ENCODE measurements around a stretch of chr6.

DNA sequence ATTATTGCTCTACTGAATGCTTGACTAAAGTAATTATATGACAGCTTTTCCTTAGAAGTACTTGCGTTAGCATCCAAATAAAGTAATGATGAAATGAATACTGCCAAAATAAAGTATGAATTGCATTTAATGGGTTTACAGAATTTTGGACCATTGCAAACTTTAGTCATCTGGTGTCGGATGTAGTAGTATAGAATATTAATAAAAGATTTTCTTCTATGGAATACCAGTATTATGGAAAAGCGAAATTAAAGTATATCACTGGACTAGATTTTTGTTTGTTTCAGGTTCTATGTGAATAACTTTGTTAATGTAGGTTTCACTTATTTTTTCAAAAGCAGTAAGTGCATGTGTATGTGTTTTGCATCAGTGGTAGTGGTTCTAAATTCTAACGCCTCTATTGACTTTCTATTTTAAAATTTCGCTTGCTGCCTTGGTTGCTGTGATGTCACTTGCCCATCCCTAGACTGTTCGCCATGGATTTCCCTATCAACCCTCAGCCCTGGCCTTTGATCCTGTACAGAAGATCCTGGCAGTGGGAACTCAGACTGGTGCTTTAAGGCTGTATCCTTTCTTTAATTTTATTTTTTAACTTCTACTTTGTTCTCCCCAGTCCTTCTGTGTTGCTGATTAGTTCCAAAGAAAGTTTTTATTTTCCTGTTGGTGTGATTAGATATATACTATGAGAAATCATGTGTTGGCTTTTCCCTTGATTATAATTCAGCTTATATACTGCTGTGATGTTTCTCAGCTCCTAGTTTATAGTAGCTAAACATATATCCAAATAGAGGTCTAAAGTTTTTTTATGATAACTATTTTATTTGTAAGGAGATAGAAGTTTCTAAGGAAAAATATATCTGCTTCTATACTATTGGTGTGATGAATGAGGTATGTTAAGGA, 1.5 kb downstream of the STXBP5 start:
- PRO-cap = no peak
- RAMPAGE, long total RNA, 4 experiments = no peak in any of the 4 experiments

- PRO-cap = no peak
- RAMPAGE, long total RNA, 4 experiments = no peak in any of the 4 experiments
Observed at GRCh38 chr6:147296641-147297245, 92.5 kb downstream of the STXBP5 start.

DNA sequence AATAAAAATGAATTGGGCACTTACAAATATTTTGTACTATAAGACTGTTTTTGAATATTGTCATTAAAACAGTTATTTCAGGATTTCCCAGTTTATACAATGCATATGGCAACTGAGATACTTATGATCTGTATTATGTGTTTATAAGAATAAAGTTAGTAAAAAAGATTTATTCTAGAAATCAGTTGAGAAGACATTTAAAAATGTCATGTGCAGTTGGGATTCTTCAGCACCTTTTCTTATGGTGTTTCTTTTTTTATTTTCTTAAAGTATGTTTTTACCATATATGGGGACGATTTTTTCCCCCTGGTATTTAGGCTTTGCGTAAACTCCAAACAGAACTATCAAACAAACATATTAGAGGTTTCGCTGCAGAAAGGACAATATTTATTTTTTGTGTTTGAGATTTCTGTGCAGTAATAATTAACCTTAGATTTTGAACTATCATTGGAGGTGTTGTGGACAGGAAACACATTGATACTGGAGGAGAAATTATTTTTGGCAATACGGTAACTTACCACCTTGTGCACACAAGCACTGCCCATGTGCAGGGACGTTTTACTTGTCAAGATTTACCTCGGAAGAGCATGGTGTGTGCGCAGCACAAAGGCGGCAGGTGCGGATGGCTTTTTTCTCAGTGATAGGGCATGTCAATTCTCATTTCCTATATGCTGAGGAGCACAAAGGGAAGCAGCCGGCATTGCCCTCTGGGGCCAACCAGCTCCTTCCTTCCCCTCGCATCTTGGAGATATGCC, 21.5 kb downstream of the SAMD5 start:
- PRO-cap = no peak
- RAMPAGE, long total RNA, 4 experiments = no peak in any of the 4 experiments

GRCh38 chr6:147530645-147531156, 22.2 kb downstream of the SAMD5 start:
- PRO-cap = no peak
- RAMPAGE, long total RNA, 4 experiments = no peak in any of the 4 experiments

GRCh38 chr6:147618930-147619387, 110.5 kb downstream of the SAMD5 start:
- PRO-cap = unidirectional peak, minus-strand start at chr6:147619056; unidirectional peak, minus-strand start at chr6:147619102
- RAMPAGE, long total RNA, 4 experiments = no peak in any of the 4 experiments

GRCh38 chr6:147919237-147919537, 410.7 kb downstream of the SAMD5 start:
- PRO-cap = no peak
- RAMPAGE, long total RNA, 4 experiments = no peak in any of the 4 experiments

DNA sequence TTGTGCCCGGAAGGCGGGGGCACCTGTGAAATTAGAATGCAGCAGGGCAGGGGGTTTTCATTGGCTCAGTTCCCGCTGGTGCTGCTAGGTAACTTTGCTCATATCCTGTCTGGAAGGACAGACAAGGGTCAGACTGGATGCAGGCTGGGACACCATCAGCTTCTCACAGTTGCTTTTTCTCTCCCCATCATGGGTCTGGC, 195.9 kb upstream of the SASH1 start:
- PRO-cap = no peak
- RAMPAGE, long total RNA, 4 experiments = no peak in any of the 4 experiments

GRCh38 chr6:148192889-148193824, 149.5 kb upstream of the SASH1 start:
- PRO-cap = no peak
- RAMPAGE, long total RNA, 4 experiments = no peak in any of the 4 experiments

DNA sequence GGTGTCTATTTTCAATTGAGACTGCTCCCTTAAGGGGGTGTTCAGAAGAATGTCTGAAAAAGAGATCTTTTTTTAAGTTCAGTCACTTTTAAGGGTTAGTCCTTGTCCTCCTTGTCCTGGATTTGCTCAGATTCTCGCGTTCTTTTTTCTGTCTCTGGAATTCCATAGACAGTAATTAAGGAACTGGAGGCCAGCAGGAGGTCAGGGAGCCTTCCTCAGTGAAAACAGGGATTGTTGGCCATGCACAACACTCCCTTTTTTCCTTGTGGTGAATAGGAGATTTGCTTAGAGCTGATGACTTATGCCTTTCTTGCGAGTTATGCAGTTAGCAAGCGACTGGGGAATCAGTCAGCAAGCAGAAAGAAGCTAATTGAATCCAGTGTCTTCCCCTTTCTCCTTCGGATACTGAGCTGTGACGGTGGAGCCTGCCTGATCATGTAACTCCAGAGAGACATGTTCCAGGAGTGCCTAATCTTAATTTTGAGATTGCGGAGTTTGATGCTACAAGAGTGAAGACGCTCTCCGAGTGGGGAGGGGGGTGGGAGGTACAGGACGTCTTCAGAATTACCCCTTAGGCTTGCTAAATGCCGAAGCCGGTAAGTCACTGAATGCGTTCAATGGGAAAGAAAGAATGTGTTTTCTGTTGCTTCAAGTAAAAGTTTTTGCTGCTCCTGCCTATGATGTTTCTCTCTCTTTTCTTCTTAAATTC, 165.8 kb downstream of the SASH1 start:
- PRO-cap = bidirectional peak, plus-strand start at position 218 of the sequence, minus-strand start at position 156 of the sequence; bidirectional peak, plus-strand start at position 347 of the sequence, minus-strand start at position 321 of the sequence; bidirectional peak, plus-strand start at position 483 of the sequence, minus-strand start at position 407 of the sequence
- RAMPAGE, long total RNA, 4 experiments = start-site peak on the plus strand in 2 of 4 experiments, centred at positions 270 to 304 of the sequence, 43 to 51 reads per replicate

DNA sequence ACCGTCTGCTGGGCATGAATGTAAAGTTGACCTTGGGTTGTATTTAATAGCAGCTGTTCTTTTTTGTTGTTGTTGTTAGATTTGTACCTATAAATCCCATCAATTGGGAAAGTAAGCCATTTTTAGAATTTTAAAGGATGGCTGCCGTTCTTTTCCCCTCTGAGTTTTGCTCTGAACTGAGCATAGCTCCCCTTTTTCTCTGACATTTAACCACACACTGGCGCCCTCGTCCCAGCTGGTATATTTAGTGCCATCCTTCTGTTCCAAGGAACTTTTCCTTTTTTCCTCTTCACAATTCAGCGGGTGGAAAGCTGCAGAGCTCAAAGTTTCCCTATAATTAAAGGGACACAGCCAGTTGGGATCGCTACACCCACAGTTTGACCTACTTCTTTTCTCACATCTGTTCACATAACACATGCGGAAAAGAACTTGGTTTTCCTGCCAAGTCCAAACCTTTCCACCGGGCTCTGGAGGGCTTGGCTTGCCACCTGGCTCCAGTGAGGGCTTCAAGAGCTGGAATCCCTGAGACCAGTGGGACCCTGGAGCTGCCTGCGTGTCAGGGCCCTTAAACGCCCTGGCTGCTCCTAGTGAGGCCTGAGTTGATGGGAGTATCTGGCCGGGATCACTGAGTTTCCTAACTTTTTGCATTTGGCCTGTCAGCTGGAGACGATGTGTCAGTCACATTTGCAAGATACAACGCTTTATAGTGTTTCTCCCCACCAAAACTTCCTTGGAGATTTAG, 175.9 kb downstream of the SASH1 start:
- PRO-cap = bidirectional peak, plus-strand start at position 343 of the sequence, minus-strand start at position 339 of the sequence
- RAMPAGE, long total RNA, 4 experiments = no peak in any of the 4 experiments

DNA sequence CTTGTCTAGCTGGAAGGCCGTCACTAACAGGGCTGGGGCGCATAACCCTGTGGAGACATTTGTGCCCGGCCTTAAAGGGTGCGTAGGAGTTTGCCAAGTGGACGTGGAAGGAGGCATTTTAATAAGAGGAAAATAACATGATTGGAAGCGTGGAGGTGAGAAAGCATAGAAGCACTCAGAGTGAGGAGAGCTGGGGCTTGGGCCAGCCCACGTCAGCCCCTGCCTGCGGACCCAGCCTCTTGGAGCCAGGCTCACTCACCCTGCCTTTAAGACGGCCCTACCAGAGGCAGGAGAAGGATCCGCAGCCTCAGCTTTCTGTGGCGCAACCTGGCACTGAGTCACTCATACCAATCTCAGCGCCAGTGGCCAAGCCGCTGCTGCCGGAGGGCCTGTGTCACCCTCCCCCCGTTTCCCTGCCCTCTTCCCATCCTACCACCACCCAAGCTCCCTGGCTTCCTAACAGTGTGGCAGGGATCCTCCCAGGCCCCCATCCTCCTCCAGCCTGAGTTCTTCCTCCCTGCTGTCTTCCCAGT, 285.1 kb downstream of the UST start:
- PRO-cap = no peak
- RAMPAGE, long total RNA, 4 experiments = no peak in any of the 4 experiments

DNA sequence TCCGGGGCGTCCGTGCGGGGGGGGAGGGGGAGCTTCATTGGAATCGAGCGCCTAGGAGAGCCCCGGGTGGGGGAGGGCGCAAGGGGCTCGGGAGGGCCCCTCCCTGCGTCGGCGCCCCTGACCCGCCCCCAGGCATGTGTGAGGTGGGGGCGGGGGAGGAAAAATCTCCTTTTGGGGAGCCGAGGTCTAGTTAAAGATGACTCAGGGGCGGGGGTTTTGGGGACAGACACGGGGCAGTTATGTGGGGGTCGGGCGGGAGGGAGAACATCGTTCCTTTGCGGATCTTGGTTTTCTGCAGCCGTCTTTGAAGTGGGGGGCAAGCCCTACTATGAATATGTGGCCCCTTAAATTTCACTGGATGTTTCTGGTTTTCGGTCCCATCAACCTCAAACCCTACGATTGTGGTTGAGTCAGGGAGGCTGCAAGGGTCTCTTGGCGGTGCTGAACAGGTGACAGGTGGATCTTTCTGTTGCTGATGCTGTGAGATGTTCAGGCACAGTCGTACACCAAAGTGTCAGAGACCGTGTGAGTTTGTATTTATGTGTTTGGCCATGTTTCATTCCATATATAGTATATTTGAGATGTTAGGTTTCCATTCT, 845 bp downstream of the TAB2 start:
- PRO-cap = unidirectional peak, minus-strand start at position 513 of the sequence
- RAMPAGE, long total RNA, 4 experiments = no peak in any of the 4 experiments

- PRO-cap = no peak
- RAMPAGE, long total RNA, 4 experiments = no peak in any of the 4 experiments
Observed at GRCh38 chr6:149320773-149321363, 3.4 kb downstream of the TAB2 start.

DNA sequence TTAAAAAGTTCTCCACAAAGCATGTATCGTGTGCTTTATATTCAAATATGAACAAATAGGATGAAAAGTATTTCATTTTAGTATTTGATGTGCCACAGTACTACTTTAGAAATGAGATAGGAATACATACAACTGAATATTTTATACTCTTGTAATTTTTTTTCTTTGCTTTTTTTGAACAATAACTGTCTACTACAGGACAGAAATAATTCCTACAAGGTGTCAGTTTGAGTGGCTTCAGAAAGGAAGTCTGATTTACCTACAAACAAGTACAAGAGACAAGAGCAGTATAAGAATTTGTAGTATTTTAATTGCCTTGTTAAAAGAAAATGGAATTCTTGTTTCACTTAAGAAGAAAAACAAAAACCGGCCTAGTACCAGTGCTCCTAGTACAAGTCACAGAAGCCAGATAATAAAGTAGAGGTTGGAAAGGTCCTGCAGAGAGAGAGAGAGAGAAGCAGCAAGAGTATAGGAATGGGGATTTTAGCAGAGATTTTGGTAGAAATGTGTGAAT, 6.3 kb downstream of the TAB2 start:
- PRO-cap = no peak
- RAMPAGE, long total RNA, 4 experiments = no peak in any of the 4 experiments

- PRO-cap = no peak
- RAMPAGE, long total RNA, 4 experiments = no peak in any of the 4 experiments
Observed at GRCh38 chr6:149378491-149379183, 21.4 kb upstream of the SUMO4 start.

- PRO-cap = no peak
- RAMPAGE, long total RNA, 4 experiments = no peak in any of the 4 experiments
Observed at GRCh38 chr6:149494620-149495320, 10.0 kb upstream of the ZC3H12D start.

GRCh38 chr6:149495321-149496215, 10.8 kb upstream of the ZC3H12D start:
- PRO-cap = no peak
- RAMPAGE, long total RNA, 4 experiments = no peak in any of the 4 experiments

- PRO-cap = no peak
- RAMPAGE, long total RNA, 4 experiments = no peak in any of the 4 experiments
Observed at GRCh38 chr6:149565368-149565938, 722 bp upstream of the GINM1 start.

DNA sequence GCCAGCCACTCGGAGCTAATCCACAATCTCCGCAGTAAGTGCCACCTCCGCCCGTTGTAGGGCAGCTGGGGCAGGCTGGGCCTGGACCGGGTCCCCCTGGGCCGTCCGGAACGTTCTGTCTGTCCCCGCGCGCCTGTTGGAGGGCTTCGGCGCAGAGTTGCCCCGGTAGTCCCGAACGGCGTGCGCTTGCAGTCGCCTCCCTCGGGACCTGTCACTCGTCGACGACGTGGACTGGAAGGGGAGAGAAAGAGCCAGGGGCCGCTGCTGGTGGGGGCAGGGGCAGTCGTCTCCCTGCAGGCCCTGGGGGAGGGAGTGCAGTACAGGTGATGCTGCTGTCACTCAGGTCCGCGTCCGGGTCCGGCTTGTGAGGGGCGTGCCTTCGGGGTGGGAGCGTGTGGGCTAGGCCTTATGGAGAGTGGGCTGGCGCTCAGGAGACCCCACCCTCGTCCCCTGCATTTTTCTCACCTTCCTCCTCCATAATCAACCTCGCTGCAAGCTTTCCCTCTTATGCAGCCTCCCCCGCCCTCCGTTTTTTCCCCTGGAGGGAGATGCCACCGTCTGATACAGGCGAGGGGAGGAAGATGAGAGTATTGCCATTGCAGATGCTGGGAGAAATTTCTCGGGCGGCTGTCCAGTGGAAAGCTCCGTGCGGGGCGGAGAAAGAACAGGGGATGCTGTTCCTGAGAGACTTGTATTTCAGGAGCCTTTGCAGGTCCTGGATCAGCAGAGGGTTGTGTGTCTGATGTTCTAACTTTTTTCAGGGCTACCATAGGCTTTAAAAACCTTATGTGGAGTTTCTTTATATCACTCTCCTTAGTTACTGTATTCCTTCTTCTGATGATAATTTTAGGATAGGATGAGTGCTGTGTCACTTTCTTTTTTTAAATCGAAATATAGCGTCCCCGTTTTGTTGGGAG, 640 bp downstream of the PCMT1 start:
- PRO-cap = no peak
- RAMPAGE, long total RNA, 4 experiments = no peak in any of the 4 experiments

GRCh38 chr6:149755463-149756410, 6.2 kb downstream of the PCMT1 start:
- PRO-cap = no peak
- RAMPAGE, long total RNA, 4 experiments = no peak in any of the 4 experiments